ENCODE measurements around a stretch of chr7.

DNA sequence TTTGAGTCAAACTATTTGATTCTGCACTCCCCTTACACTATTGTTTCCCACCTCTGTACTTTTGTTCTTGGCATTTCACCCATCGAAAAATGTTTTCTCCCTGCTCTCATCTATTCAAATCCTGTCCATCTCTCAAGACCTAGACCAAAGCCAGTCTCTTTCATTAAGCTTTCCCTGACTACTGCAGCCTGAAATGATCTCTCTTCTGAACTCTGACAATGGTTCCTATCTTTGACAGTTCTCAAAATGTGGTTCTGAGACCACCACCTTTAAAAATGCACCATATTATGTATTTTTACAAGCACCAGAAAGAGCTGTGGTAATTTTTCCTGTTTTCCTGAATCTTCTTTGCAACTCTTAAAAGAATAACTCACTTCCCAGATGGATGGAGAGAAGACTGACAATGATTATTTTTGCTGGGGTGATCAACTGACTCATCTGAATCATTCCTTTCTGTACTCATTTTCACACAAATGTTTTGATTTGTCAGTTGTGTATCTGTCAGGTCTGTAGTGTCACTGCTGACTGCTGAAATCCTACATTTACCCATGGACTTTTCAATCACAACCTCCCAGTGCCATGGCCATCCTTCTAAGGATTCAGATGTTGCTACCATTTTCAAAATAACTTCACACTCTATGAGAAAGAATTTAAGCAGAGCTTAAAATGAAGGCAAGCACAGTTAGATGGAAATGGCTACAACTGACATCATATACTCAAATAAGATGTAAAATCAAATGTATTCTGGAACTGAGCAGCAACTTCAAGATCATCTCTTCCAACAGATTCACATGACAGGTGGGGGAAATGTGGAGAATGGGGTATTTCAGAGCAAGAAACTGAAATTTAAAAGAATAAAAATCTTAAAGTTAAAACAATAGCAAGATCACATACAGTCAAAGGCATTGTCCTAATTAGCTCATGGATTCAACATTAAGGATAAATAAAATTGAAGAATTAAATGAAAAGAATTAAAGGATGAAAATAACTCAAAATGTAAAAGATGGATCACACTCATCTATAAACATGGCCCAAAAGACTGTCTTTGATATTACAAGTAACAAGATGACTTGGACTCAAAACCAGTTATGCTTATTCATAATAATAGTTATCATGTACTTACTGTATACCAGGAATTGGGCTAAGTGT lies 41.0 kb downstream of the ZNF800 start:
- PRO-cap: no peak

- PRO-cap: no peak
Measured at GRCh38 chr7:127388322-127389215, 3.9 kb downstream of the ZNF800 start.

DNA sequence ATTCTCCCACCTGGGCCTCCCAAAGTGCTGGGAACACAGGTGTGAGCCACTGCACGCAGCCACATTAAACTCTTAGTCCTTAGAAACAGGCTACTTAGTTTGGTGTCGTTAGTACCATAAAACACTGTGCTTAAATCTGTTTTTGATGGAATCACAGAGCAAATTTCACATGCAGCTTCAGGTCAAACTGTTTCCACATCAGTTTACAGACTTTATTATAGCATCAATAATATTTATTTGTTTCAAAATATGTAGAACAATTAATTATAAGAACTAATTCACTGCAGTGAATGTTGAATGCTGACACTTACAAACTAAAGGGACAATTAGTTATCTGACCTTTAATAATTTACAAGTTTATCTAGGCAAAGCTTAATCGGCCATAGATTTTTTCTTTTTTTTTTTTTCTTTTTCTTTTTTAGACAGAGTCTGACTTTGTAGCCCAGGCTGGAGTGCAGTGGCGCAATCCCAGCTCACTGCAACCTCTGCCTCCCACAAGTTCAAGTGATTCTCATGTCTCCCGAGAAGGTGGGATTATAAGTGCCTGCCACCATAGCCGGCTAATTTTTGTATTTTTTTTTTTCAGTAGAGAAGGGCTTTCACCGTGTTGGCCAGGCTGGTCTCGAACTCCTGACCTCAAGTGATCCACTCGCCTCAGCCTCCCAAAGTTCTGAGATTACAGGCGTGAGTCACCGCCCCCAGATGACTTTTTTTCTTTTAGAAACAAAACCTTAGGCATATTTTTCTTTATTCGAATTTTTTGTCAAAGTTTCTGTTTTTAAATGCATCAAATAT lies 113.4 kb downstream of the LRRC4 start:
- PRO-cap: no peak

DNA sequence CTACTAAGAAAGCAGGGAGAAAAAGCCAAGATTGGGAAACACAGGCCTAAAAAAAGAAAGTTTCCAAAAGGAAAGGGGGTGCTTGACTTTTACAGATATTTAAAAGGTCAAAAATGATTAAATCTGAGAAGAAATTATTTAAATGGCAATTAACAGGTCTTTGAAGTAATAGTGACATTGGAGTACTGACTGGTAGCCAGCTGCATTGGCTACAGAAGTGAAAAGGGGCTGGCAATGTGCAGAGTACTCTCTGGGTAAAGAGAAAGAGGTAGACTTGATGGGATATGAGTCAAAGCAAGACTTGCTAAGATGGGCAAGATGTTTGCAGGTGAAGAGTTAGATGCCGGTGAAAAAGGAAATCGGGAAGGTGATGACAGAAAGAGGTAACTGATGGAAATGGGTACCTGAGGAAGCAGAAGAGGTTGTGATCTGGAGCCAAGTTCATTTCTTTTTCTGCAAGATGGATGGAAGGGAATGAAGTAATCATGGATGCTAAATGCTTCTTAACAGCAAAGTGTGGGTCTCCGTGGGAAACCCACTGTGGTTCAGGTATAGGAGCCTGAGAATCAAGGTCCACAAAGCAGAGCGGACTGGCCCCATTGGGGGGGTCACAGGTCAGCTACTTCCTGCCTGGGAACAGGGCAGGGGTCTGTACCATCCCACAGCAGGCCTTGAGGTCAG lies 33.7 kb upstream of the LRRC4 start:
- PRO-cap: no peak

- PRO-cap: no peak
Measured at GRCh38 chr7:128303855-128304164, 39.9 kb downstream of the RBM28 start.

DNA sequence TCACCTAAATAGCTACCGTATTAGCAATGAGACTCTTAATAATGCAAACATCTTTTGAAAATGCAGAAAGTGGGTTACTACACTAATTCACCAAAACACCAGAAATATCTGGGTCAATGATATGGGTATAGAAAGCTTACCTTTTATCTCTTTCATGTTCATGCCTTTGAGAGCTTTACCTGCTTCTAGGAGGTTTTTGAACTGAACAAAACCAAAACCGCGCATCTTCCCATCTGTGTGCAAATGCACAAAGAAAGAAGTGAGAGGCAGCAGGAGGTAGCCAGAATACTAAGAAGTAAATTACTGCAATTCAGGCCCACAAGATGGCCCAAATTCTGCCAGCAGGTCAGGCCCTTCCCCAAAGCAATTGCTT lies 5.6 kb downstream of the RBM28 start:
- PRO-cap: no peak

- PRO-cap: bidirectional peak, plus-strand start at chr7:128477572, minus-strand start at chr7:128477448
Measured at GRCh38 chr7:128477183-128477702, 695 bp downstream of the METTL2B start.

- PRO-cap: no peak
Measured at GRCh38 chr7:128579668-128580280, 92.3 kb upstream of the GARIN1A start.

DNA sequence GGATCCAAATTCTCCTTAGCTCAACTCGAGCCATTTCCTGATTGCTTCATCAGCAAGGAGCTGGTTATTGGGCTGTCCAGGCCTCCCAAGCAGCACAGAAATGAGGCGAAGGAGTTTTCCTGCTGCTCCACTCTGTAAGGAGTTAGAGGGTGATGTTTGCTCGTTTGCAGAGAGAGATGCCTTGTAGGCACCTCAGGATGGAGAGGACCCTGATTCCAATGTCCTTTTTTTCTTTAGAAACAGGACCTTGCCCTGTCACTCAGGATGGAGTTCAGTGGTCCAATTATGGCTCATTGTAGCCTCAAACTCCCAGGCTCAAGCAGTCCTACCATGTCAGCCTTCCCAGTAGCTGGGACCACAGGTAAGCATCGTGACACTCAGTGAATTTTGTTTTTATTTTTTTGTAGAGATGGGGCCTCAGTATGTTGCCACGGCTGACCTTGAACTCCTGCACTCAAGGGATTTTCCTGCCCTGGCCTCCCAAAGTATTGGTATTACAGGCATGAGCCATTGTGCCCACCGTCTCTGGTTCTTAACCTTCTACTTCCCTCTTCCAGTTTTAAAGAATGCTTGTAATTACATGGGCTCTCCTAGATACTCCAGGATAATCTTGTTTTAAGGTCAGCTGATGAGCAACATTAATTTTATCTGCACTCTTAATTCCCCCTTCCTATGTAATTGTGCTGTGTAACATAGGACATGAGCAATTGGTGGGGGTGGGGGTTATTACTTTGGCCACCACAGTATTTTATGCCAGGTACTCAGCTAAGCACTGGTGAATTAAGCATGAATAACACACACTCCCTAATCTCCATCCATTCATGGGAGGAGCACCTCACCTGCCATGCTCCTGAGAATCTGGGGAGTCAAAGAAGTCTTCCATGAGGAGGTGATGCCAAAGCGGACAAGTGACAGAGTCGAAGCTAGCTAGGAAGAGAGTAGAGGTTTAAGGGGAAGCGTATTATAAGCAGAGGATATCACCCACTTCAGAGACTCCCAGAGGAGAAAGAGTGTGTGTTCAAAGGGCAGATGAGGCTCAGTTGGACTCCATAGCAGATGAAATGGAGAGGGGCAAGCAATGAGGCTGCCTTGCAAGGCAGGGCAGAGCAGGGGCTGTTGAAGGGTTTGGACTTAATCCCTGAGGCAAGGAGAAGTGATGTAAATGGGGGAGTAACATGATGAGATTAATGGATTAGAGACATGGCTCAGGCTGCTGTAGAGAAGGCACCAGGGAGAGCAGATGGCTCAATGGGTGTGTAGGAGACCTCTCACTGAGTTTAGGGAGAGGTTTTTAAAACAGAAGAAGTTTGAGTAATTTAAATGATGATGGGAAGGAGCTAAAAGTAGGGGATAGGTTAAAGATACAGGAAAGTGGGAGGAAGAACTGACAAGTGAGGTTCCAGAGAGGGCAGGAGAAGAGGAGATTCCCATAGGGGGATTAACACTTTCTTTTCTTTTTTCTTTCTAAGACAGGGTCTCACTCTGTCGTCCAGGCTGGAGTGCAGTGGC lies 33.0 kb upstream of the GARIN1A start:
- PRO-cap: no peak

DNA sequence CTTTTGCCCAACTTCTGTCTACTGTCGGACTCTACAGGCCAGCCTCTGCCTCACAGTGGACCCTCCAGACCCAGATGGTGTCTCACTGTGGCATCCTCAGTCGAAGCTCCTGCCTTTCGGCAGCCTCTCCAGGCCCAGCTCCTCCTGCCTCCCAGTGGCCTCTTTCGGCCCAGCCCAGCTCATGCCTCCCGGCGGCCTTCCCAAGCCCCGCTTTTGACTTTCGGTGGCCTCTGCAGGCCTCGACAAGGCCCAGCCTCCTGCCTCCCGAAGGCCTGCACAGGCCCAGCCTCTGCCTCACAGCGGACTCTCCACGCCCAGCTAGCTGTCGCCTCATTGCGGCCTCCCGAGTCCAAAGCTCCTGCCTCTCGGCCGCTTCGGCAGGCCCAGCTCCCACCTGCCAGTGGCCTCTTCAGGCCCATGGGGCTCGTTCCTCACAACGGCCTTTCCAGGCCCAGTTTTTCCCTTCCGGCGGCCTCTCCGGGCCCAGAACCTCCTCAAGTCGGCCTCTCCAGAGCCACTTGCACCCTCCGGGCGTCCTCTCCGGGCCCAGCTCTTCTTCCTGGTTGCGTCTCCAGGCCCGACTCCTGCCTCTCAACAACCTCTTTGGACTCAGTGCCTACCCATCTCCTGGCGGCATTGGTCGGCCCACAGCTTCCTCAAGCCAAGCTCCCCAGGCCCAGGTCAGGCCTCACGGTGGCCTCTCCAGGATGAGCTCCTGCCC lies 19.5 kb upstream of the GARIN1A start:
- PRO-cap: no peak

GRCh38 chr7:128775398-128775683 lies 253 bp downstream of the OPN1SW start:
- PRO-cap: no peak

DNA sequence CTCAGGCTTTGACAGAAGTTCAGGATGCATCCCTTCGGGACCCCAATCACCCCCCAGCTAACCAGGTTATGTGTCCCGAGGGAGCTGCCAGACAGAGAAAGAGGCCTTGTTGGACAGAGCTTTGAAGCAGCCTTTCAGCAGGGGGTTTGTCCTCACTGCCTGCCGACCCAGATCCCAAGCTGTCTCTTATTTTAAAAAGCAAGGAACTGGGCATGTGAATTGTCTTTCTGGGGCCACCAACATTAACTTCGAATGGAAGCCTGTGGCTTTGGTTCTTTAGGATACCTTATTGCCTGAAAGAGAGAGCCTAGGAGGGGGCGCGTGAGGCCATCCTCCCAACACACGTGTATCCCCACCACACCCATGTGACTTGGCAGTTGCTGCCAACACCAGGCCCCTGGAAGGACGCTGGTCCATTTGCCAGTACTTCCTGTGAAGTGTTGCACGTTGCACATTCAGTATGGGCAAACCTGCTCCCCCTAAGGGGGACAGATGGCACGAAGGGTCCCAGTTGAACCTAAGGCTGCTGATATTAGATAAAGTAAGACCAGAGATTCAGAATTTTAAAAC lies 905 bp downstream of the CCDC136 start:
- PRO-cap: no peak

DNA sequence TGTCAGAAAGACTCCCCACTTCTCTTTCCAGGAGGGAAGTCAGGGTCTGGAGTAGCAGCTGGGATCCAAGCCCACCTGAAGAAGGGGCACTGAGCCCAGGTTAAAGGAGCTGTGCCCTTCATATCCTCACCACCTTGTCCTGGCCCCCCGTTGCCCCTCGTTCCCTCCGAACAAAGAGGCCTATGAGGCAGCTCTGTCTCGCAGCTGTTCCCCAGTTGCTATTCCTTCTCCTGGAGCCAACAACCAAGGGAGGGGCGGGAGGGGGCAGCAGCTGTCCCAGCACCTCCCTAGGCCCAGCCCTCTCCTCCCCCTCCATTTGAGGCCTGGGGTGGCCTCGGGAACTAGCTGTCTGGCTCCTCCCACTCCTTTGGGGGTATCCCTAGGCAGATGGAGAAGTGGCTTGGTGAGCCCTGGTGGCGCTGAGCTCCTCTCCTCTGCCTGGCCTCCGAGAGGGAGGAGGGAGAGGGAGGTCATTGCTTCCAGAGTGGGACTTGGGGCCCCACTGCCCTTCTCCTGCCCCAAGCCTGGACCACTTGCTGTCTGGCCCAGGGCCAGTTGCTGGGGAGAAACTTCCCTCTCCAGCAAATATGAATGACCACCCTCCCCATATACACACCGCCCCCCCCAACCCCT lies 2.9 kb downstream of the FLNC start:
- PRO-cap: no peak

DNA sequence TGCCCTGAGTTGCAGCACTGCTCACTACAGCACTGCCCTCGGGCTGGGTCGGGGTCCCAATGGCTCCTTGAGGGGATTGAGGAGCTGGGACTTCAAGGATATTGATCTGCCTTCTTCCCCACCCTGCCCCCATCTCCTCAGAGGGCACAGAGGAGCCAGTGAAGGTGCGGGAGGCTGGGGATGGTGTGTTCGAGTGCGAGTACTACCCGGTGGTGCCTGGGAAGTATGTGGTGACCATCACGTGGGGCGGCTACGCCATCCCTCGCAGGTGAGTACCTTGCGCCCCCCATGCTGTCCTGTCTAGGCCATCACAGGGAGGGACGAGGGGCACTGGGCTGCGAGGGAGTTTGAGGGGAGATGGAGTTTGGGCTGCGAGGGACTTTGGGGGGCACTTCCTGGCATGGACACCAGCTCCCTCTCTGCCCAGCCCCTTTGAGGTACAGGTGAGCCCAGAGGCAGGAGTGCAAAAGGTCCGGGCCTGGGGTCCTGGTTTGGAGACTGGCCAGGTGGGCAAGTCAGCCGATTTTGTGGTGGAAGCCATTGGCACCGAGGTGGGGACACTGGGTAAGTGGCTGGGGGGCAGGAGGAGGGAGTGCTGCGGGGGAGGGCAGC lies 10.3 kb downstream of the FLNC start:
- PRO-cap: no peak

DNA sequence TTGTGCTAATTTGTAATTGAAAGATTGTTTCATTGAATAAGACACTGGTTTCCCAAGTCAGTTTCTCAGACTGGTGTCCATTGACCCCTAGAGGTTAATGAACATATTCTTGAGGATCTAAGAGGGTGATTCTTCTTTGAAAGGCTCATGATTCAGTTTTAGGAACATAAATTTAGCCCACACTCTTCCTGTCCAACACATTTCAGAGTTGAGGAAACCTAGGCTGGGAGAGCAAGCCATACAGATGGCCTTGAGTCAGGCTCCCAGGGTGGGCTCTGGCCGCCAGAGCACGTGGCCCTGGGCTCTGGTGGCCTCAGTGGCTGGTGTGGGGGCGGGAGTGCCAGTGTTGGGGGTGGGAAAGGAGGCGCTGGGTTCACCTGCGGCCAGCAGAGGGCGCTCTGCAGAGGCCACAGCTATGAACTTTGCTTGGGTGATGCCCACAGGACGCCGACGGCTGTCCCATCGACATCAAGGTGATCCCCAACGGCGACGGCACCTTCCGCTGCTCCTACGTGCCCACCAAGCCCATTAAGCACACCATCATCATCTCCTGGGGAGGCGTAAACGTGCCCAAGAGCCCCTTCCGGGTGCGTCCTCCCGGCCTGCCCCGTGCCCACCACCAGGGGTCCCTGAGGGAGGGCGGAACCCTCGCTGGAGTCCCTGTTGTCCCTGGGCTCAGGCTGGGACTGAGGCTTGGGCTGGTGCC lies 11.7 kb downstream of the FLNC start:
- PRO-cap: no peak

DNA sequence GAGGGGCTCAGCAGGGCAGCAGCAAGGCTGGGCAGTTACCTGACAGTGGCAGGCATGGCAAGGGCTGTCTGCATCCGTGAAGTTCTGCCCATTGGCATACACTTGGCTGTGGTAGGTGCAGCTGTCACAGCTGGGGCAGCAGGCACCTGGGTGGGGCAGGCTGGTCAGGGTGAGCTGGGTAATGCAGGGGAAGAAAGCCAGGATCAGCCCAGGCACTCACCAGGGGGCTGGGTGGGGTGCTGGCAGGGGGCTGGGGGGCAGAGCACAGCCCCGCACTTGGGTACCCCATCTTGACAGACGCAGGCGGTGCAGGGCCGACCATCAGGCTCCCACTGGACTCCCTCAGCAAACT lies 17.9 kb downstream of the KCP start:
- PRO-cap: no peak

DNA sequence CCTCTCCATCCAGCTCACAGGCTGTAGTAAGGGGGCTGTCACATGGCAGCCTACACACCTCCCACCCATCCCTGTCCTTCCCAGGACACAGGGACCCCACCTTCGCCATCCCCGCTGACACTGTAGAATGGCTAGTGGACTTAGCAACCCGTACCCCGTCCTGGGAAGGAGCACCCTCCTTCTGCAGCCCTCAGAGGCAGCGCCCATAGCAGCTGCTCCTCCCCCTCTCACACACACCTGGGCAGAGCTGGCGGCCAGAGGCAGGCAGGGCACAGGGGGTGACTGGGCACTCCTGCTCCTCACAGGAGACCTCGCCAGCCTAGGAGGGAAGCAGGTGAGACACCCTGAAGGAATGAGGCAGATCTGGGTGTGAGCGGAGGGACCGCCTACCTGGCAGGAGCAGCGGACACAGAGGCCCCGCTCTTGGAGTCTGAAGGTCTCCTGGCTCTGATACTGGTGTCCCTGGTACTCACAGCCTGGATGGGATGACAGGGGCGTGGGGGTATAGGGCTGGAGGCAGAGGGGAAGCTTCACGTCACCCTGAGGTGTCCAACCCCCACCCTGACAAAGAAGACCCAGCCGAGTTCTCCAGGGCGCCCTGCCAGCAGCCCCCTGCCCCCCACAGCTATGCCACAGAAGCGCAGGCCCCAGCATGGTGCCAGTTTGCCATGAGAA lies 17.4 kb downstream of the KCP start:
- PRO-cap: no peak

DNA sequence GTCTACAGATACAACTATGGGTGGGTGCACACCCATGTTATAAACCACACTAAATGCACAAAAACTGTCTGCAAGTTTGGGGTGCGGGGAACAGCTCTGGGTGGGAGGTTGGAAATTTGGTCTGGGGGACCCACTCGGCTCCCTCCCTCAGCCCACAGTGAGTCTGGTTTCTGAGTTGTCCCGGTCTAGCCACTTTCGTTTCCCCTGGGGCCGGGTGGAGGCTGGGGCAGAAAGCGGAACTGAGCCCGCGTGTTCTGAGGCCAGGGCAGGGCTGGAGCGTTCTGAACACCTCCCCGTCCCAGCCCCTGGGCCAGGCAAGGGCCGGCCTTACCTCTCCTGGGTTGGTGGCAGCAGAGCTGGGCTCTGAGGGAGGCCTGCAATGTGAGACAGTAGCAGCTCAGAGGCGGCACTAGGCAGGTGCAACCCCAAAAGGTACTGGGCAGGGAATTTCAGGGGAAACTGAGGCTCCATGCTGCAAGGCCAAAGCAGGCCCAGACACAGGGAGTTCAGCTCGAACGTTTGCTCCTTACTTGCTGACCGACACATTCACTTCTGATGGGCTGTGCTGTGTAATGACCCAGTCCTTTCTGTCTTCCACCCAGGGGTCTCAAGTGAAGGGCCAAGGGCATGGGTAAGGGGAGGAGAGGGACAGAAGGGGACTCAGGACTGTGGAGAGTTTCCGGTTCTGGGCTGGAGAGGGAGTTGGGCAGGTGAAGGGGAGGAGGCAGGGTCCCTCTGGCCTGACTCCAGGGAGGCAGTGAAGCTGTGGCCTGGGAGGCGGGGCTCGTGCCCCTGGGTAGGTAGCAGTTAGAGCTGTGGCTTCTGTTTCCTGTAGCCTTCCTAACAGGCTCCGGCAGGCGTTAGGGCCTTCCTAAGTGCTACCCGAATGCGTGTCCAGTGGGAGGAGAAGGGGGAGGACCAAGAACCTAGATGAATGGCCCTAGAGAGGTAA lies 3.0 kb downstream of the IRF5 start:
- PRO-cap: bidirectional peak, plus-strand start at position 247 of the sequence, minus-strand start at position 159 of the sequence

GRCh38 chr7:129055972-129056429 lies 1.1 kb upstream of the TNPO3 start:
- PRO-cap: no peak

- PRO-cap: no peak
Measured at GRCh38 chr7:129239275-129239799, 14.5 kb downstream of the AHCYL2 start.

All from SP-49 (cell line).